Pericardium fibroblast (primary cell): Measurements from ENCODE around the genes CSTF1 and TFAP2C.

DNA sequence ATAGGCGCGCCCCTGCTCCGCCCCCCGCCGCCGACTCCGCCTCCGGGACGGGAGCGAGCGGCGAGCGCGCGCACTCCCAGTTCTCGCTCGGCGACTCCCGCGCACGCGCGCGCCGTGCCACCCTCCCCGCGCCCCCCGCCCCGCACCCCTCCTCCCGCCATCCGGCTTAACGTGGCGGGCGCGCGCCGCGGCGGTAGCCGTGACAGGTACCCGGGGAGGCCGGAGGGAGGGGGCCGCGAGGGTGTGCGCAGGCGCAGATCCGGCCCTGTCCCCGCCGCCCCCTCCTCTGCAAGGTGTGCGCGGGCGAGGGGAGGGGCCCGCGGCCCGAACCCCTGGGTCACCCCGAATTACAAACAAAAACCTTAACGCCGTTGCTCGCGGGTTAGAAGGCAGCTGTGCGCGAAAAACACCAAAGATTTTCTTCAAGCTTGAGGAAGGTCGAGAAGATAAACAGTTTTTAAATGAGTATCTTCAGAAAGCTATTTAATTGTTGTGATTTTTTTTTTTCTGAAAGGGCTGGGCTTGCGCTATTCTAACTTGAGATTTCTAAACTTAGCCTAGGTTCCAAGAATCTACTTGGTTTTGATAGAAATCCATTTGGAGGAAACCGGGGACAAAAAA is 891 bp upstream of the ZNF217 start:
- RAMPAGE, long total RNA = no peak

DNA sequence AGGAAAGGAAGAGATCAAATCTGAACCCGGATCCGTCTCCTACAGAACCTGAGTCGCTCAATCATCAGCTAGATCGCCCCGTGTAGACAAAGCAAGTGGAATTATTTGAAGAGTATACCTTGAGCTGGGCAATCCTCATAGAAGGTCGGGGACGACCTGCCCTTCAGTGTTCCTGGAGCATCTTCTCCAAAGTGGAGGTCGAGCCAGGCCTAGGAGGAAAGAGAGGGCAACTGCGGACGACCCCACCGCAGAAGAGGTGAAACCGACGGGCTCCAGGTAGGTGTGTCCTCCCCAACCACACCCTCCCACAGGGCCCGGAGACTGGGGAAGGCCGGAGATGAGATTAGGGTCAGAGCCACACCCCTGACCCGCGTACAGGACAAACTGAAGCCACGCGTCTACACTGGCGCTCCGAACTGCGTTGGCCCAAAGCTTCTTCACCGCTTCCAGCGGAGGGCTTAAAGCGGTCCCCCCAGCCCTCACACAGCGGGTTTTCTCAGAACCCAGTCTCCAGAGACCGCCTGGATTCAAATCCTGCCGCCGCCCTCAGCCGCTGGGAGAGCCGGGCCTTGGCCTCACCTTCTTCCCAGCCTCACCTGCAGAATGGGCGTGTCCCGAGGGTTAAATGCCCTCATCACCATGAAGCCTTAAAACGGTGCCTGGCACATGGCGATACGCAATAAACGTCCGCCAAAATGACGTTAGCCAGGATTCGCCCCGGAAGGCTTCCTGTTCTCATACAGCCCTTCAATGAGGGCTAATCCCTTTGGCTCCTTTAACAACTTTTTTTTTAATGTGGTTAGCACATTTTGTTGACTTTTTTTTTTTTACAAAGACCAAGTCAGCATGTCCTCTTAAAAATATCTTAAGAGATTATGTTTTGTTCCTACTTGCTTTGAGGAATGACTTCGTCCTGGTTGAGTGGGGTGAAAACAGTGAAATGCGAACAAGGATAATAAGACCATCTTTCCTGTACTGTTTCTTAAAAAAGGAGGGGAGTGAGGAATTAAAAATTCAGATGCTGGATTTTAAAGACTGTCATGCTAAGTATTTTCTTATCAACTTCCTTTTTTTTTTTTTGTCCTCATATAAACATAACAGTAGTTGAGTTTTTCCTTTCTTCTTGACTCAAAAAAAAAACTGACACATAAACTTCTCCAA is 15.0 kb upstream of the ZNF217 start:
- RAMPAGE, long total RNA = no peak

DNA sequence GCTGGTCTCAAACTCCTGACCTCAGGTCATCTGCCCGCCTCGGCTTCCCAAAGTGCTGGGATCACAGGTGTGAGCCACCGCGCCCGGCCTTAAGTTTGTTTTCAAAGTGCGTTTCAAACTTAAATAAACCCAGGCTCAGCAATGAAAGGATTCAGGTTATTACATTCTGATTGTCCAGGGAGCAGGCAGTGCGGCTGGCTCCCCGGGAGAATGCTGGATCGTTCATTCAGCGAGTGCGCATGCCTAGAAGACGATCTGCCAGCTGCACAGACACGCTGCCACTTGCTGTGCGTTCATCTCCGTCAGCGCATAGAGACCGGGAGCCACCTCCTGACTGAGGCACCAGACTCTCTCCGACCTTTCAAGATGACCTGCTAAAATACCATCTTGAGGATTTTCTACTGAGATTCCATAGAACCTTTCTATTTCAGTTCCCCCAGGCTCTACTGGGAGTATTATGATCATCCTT is 163.9 kb upstream of the ZNF217 start:
- RAMPAGE, long total RNA = no peak

DNA sequence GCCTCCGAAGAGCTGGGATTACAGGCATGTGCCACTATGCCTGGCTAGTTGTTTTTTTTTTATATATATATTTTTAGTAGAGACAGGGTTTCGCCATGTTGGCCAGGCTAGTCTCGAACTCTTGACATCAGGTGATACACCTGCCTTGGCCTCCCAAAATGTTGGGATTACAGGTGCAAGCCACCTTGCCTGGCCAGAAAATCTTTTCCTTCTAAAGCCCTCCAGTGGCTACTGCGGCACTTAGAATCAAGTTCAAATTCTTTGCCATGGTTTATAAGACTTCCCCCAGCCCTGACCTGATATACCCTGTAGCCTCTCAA is 235.8 kb downstream of the BCAS1 start:
- RAMPAGE, long total RNA = no peak

DNA sequence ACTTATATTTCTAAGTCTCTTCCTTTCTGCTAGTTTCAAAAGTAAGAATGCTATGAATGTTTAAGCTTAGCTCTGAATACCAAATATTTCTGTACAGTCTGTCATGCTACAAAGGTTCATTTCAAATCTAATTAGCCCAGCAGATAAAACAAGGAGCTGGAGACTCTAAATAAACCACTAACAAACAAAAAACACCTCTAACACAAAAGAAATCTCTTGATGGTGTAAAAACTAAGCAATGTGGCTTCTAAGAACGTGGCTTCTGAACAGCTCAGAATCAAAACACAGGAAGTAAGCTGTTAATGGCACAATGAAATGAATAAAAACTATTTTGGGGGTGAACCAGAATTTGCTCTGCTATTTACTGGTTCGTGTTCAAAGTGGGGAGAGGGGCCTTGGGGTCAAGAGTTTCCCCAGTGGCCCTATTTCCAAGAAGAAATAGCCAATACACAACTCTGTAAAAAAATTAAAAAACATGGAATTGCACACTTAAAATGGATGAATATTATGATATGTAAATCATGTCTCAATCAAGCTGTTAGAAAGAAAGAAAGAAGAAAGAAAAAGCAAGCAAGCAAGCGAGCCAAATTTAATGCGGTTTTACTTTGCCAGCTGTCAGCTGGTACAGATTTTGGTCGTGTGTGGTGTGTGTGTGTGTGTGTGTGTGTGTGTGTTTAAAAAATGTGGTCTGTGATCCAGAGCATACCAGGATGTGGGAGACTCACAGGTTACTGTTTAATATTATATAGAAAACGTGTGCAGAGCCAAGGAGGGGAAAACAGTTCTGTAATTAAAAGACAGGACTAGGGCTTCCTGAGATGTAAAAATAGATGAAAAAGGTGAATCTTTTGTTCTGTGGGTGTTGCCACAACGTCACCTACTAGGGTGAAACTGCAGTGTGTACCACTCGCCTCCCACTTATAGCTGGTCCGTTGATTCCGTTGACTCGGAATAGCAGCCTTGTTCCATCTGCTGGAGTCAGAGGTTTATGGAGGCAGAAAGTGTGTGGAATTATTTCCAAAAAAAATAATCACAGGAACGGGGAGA is 198.0 kb downstream of the BCAS1 start:
- RAMPAGE, long total RNA = no peak

GRCh38 chr20:53899396-53900117 is 170.8 kb downstream of the BCAS1 start:
- RAMPAGE, long total RNA = no peak

DNA sequence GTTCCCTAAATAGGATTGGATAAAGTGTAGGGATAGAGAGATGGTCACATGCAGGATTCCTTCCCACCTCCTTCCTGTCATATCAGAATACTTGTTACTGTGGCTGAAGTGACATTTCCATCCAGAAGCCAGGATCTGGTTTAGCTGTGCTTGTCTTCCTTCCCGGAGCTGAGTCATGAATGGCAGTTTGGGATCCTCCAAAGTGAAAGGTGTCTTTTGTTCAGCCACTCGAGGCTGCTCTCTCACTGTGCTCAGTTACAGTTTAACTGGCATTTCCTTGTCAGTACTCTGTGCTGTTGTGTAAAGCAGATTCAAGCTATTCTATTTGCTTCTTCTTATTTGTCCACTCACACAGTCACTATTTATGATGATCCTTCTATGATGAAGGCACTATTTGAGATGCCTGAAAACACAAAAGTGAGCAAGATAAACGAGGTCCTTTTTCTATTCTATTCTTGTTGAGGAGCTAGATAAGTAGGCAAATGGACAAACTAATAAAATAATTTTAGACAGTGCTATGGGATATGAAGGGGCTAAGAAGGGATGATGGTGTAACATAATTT is 40.3 kb downstream of the CYP24A1 start:
- RAMPAGE, long total RNA = no peak

DNA sequence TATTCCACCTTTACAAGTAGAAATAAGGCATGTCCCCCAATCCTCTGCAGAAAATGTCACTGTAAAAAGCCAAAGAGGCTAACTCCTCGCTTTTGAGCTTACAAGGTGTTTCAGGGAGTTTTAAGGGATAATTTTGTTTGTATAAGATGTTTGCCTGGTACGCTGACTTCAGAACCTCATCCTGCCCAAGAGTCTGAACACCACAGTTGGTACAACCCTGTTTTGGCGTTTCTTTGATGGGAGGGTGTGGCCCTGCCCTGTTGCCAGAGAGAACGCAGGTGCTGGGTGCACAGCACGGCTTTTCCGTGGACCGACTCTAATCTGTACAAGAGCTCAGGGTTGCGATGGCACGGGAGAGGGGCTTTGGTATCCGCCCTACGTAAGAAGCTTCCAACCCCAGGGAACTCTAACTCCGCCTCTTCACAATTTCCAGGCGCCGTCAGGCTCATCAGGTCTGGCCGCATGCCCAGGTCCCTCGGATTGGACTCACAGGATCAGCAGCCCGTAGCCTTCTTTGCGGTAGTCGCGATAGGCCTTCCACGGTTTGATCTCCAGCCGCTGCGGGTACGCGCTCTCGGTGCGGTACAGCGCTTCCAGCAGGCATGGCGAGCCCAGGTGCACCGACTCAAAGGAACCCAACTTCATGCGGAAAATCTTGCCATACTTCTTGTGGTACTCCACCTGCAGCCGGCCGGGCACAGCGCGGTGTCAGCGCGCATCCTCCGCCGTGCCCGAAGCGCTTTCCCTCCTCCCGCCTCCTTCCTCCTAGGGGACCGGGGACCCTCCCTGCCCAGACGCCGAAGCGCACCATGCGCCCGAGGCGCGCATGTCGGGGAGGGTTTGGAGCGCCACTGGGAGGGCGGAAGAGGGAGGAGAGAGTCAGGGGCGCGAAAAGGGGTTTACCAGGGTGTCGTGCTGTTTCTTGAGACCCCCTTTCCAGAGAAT is 1.1 kb downstream of the CYP24A1 start:
- RAMPAGE, long total RNA = no peak

GRCh38 chr20:56367712-56368926 is 9.3 kb downstream of the FAM210B start:
- RAMPAGE, long total RNA = no peak

- RAMPAGE, long total RNA = start-site peak on the plus strand at chr20:56392625-56392679, 389 and 194 reads in 2 replicates
Observed at GRCh38 chr20:56392336-56392843, at the start of gene CSTF1. CSTF1 (plus strand) TSS chr20:56392645.

DNA sequence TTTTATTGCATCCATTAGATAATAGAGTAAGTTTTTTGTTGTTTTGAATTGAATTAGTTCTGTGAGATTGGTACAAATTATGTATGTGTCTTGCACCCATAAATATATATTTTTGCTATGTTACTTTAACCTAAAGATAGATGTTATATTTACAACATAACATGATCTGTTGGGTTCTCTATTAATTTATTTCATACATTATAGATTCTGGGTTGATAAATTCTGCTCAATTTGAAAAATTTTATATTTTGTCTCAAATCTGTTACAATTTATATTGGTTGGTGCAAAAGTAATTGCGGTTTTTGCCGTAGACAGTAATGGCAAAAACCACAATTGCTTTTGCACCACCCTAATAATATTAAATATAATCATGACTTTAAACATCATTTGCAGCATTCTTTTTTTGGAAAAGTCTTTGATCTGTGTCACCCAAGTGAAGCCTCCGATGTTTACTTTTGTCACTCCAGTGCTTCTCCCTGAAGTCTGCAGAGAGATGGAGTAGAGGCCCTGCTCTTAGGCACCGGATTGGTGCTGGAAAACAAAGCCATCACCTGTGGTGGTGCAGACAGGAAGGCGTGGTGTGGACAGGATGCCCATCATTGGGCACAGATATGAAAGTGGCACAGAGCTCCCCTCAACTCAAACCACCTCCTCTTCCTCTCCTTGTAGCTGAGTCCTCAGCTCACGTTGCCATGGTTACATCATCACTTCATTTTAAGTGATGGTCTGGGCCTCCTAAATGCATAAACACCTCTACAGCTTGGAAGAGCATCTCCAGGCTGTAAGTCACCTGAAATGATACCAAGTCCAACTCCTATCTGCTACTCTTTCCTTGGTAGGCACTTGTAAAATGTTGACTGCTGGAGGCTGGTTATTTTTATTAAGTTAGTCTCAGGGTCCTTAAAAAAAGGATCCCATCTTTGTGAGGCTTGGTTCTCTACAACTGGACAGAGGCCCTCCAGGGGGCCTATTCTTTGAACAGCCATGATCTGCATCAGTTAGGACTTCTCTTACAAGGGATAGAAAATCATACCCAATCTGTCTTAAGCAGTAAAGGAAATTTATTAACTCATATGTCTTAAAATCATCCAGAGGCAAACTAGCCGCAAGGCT is 8.1 kb upstream of the RTF2 start:
- RAMPAGE, long total RNA = no peak

DNA sequence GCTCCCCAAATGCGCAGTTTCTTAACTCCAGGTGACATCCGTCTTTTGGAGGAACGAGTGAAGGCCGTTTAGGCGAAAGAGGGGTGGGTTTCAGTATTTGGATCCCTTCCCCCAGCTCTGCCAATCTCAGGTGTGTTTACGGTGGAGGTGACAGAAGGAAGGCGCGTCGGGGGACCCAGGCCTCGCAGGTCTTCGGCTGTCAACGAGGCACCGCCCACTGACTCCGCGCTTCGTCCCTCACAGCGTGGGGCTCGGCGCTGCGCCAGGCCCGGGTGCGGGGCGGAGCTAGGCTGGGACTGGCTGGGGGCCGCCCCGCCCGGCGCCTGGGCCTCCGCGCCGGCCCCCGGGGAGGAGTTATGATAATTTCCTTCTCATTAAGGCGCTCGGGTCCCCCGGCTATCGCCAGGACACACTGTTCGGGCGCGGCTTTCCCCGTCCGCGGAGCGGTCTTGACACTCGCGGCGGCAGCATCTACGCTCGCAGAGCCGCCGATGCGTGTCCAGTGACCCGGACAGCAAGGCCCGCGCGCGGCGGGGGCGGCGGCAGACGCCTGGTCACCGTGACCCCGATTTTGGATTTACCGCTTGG is at the start of gene TFAP2C:
Gene TFAP2C (plus strand): TSS at position 405 of the 588 bp plus-strand sequence.
- RAMPAGE, long total RNA = no peak

DNA sequence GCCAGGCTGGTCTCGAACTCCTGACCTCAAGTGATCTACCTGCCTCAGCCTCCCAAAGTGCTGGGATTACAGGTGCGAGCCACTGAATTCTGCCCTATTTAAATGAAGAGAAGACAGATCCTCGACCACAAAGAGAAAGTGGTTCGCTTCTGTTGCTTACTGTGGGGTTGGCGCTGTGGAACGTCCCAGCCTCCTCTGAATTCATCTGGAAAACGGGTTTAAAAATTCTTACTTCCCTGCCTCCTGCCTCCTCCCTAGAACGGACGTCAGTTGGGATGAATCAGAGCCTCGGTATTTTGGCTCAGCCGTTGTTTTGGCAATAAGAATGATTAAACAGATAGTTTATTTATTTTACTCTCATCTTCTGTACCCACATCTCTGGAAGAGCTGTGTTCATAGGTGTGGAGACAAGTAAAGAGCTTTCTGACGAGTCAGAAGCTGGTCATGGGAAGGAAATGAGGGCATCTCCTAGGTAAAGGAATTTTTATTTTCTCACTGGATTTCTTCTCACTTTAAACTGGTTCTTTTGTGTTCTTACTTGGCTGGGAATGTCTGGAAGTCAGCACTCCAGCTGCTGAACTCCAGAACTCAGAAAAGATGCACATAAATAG is 158.5 kb downstream of the TFAP2C start:
- RAMPAGE, long total RNA = no peak

DNA sequence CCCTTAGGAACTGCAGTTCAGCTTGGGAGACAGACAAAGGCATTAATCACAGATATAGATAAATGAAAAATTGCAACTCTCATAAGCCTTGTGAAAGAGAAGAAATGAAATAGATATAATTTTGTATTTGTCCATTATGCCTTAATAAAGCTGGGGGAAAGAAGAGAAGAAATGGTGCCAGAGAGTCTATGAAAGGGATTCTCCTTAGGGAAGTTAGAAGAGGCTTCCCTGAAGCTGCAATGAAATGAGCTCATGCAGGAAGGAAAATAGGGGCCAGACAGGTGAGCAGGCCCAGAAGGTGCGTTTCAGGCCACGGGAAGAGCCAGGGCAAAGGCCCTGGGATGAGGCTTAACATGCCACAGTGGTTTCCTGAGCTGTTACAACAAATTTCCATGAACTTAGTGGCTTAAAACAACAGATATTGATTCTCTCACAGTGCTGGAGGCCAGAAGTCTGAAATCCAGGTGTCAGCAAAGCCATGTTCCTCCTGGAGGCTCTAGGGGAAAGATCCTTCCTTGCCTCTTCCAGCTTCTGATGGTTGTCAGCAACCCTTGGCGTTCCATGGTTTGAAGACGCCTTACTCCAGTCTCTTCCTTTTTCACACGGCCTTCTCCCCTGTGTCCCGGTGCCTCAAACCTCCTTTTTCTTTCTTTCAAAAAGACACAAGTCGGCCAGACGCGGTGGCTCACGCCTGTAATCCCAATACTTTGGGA is 167.9 kb downstream of the TFAP2C start:
- RAMPAGE, long total RNA = no peak

DNA sequence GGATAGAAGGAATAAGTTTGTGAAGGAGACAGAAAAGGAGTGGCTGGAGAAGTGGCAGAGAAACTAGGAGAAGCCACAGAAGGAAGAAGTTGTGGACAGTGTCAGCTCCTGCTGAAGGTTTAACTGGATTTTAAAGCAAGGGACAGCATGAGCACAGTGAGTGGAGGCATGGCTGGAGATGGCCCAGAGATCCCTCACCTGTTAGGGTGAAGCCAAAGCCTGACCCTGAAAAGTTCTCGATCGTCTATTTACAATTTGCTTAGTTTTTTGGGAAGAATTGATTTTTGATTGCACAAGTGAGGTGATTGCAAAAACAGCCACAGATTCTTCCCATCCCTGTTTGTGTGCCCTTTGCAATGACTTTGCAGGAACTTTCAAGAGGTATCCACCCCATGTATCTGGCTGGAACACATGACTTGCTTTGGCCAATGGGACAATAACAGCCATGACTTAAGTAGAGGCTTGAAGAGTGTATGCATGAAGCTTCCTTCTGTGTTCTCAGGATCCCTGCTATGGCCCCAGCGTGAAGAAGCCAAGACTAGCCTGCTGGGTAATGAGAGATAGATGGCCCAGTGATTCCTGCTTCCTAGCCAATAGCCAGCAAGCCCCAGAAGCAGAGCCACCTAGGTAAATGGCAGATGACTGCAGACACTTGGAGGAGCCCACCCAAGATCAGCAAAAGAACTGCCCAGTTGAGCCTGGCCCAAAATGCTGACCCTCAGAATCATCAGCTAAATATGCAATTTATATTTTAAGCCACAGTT is 170.2 kb downstream of the TFAP2C start:
- RAMPAGE, long total RNA = no peak

DNA sequence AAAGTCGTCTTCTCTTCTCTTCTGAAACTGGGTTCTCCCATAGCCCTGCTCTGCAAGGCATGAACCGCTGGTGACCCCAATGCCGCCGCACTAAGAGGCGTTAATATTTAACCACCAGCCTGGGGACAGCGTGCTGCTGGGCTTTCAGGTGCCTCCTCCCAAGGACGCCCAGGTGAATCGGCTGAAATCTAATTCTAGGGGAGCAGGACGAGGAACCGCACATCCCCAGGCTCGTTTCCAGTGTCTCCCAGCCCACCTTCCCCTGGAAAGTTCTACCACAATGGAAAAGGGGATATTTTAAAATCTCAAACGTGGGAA is 56.4 kb downstream of the BMP7 start:
- RAMPAGE, long total RNA = no peak

DNA sequence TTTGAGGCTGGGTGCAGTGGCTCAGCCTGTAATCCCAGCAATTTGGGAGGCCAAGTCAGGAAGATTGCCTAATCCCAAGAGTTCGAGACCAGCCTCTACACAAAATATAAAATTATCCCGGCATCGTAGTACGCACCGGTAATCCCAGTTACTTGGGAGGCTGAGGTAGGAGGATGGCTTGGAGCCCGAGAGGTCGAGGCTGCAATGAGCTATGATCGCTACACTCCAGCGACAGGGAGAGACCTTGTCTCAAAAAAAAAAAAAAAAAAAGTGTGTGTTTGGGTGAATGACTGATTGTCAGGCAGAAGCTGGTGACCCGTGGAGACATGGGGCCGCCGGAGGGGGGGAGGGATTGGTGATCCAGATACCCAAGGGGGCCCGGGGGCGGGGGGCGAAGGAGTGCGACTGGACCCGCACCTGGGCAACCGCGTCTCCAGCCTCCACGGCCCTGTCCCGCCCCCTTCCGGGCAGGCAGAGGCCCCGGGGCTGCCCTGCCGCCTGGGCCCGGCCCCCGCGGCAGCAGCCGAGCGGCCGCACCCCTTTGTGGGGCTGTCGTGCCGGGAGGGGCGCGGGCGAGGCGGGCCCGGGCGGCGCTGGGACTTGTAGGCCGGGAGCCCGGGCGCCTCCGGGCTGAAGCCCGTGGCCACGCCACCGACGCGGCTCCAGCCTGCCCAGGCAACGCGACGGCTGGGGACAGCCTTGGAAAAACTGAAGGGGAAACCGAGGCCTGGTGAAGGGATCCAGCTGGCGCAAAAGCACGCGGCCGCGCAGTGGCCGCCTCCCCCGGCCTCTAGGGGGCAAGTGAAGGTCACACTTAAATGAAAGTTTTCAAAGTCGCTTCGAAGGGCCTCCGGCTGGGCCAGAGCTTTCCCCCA is 2.1 kb upstream of the RBM38 start:
- RAMPAGE, long total RNA = no peak

DNA sequence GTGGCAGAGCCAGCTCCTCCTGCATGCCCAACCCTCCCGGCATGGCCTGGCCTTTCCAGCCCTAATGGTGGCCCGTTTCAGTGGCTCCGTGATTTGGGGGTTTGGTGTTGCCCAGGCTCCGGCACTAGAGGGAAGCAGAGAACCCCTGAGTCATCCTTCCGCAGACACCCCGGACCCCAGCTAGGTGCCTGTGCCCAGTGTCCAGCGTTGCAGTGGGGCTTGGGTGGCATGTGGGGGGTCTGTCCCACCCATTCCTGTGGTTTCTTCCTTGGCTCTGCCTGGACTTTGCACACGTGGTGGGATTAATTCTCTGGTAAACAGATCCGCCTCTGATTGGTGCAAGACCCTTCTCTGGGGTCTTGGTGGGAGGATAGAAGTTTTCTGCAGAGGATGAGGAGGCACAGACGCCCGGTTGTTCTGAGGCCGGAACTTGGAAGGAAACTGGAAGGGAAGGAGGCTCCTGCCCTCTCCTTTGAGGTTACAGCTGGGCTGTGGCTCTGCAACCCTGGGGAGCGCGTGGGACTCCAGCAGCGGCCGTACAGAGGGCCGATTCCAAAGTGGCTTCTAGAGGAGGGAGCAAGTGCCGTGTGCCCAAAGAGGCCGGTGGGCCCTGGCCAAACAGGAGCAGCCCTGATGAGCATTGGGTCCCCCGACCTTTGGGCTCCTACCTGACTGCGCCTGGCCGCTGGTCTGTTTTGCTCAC is 9.4 kb downstream of the RBM38 start:
- RAMPAGE, long total RNA = no peak

DNA sequence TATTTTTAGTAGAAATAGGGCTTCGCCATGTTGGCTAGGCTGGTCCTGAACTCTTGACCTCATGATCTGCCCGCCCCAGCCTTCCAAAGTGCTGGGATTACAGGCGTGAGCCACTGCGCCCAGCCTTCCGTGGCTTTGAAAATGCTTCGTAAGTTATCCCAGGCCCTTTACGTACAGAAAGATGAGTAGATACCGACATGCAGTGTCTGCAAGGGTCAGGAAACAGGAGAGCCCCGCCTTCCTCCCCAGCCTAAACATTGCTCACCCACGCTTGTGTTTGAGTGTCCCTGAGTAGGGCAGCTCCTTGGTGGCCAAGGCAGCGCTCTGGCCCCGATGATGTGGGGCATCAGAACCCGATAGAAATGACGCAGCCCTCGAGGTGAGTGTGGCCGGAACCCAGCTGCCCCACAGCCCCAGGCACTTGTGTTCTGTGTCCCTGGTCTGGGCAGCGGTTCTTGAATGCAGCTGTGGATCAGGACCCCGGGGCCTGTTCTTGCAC is 12.6 kb downstream of the RBM38 start:
- RAMPAGE, long total RNA = no peak

GRCh38 chr20:57408718-57409646 is 17.8 kb downstream of the RBM38 start:
- RAMPAGE, long total RNA = no peak